GM12878 (cell line): ENCODE measurements around a stretch of chr5.

- RAMPAGE, long total RNA: no peak
- RRBS, 2 experiments: no CpG with 5 or more reads among the region's 23 CpGs
CAGE:
- cytosol, long polyA minus RNA: no peak
- cytosol, long polyA plus RNA: no peak
- long polyA plus RNA: no peak
- nucleolus, long total RNA: no peak
- nucleus, long polyA plus RNA: no peak
- nucleus, long total RNA: no peak
These were observed 820 bp upstream of the FBXW11 start for GRCh38 chr5:172007151-172007765.

GRCh38 chr5:172133313-172133799, 54.7 kb downstream of the STK10 start:
- RAMPAGE, long total RNA: no peak
- RRBS, 2 experiments: no CpG with 5 or more reads among the region's 8 CpGs
CAGE:
- cytosol, long polyA minus RNA: no peak
- cytosol, long polyA plus RNA: no peak
- long polyA plus RNA: no peak
- nucleolus, long total RNA: no peak
- nucleus, long polyA plus RNA: no peak
- nucleus, long total RNA: no peak

GRCh38 chr5:172145694-172146830, 42.0 kb downstream of the STK10 start:
- RAMPAGE, long total RNA: no peak
- RRBS, 2 experiments: no CpG with 5 or more reads among the region's 22 CpGs
CAGE:
- cytosol, long polyA minus RNA: no peak
- cytosol, long polyA plus RNA: no peak
- long polyA plus RNA: no peak
- nucleolus, long total RNA: no peak
- nucleus, long polyA plus RNA: no peak
- nucleus, long total RNA: no peak

GRCh38 chr5:172147576-172148374, 40.2 kb downstream of the STK10 start:
- RAMPAGE, long total RNA: no peak
- RRBS, 2 experiments: no CpG with 5 or more reads among the region's 16 CpGs
CAGE:
- cytosol, long polyA minus RNA: no peak
- cytosol, long polyA plus RNA: no peak
- long polyA plus RNA: no peak
- nucleolus, long total RNA: no peak
- nucleus, long polyA plus RNA: no peak
- nucleus, long total RNA: no peak

GRCh38 chr5:172168160-172169345, 19.5 kb downstream of the STK10 start:
- RAMPAGE, long total RNA: no peak
- RRBS, 2 experiments: no CpG with 5 or more reads among the region's 21 CpGs
CAGE:
- cytosol, long polyA minus RNA: no peak
- cytosol, long polyA plus RNA: no peak
- long polyA plus RNA: no peak
- nucleolus, long total RNA: no peak
- nucleus, long polyA plus RNA: no peak
- nucleus, long total RNA: no peak

DNA sequence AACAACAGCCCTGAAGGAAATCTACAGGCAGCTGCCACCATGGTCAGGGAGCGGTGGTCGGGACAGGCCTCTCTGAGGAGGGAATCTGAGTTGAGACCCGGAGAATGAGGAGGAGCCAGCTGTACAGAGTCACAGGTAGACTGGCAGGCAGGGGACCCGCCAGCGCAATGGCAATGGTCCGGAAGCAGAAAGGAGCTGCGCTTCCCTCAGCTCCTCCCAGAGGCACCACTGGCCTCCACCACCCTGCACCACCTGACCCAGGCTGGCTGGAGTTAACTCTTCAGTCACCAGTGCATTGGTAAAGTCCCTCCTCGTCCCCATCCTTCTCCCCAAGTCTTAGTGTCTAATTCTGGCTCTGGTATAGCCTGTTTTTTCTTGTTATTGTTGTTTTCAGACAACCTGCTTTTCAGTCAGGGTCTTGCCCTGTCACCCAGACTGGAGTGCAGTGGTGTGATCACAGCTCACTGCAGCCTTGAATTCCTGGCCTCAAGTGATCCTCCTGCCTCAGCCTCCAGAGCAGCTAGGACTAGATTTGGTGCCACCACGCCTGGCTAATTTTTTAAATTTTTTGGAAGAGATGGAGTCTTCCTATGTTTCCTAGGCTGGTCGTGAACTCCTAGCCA, 13.3 kb downstream of the STK10 start:
- RAMPAGE, long total RNA: no peak
- RRBS, 2 experiments: 3 to 4% methylated on average over 4 of the region's 10 CpGs
CAGE:
- cytosol, long polyA minus RNA: no peak
- cytosol, long polyA plus RNA: no peak
- long polyA plus RNA: no peak
- nucleolus, long total RNA: no peak
- nucleus, long polyA plus RNA: no peak
- nucleus, long total RNA: no peak

- RAMPAGE, long total RNA: no peak
- RRBS, 2 experiments: no CpG with 5 or more reads among the region's 5 CpGs
CAGE:
- cytosol, long polyA minus RNA: no peak
- cytosol, long polyA plus RNA: no peak
- long polyA plus RNA: no peak
- nucleolus, long total RNA: start-site peak on the minus strand at chr5:172187146-172187163, 24 reads
- nucleus, long polyA plus RNA: no peak
- nucleus, long total RNA: no peak
These were observed 1.0 kb downstream of the STK10 start for GRCh38 chr5:172187062-172187329.

DNA sequence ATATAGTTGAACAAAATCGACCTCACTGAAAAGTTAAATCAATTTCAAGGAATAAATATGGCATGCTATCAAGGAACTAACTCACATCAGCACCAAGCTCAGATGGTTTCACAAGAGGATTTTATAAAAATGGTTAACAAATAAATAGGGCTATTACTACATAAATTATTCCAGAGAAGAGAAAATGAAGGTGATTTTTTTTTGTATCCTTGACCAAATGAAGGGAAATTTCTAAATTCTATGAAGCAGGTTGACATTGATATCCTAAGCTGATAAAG, 20.3 kb upstream of the UBTD2 start:
- RAMPAGE, long total RNA: no peak
- RRBS, 2 experiments: no CpG with 5 or more reads among the region's 1 CpG
CAGE:
- cytosol, long polyA minus RNA: no peak
- cytosol, long polyA plus RNA: no peak
- long polyA plus RNA: no peak
- nucleolus, long total RNA: no peak
- nucleus, long polyA plus RNA: no peak
- nucleus, long total RNA: no peak

DNA sequence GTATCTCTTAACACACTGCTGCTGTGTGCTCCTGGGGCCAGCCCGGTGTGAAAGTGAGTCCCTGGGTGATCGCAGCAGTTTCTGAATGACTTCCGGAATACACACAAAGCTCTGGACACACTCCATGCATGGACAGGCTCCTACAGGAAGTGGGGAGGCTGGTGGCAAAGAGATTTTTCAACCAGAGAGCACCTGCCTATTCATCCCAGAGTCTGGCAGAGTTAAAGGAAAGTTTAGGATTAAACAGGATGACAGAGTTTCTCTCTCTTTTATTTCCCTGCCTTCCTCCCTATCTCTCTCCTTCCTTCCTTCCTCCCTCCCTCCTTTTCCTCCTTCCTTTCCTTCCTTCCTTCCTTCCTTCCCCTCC, 38.5 kb upstream of the UBTD2 start:
- RAMPAGE, long total RNA: no peak
- RRBS, 2 experiments: 0% methylated on average over 2 of the region's 3 CpGs; no CpG with 5 or more reads in 1 of the 2 experiments
CAGE:
- cytosol, long polyA minus RNA: no peak
- cytosol, long polyA plus RNA: no peak
- long polyA plus RNA: no peak
- nucleolus, long total RNA: no peak
- nucleus, long polyA plus RNA: no peak
- nucleus, long total RNA: no peak

DNA sequence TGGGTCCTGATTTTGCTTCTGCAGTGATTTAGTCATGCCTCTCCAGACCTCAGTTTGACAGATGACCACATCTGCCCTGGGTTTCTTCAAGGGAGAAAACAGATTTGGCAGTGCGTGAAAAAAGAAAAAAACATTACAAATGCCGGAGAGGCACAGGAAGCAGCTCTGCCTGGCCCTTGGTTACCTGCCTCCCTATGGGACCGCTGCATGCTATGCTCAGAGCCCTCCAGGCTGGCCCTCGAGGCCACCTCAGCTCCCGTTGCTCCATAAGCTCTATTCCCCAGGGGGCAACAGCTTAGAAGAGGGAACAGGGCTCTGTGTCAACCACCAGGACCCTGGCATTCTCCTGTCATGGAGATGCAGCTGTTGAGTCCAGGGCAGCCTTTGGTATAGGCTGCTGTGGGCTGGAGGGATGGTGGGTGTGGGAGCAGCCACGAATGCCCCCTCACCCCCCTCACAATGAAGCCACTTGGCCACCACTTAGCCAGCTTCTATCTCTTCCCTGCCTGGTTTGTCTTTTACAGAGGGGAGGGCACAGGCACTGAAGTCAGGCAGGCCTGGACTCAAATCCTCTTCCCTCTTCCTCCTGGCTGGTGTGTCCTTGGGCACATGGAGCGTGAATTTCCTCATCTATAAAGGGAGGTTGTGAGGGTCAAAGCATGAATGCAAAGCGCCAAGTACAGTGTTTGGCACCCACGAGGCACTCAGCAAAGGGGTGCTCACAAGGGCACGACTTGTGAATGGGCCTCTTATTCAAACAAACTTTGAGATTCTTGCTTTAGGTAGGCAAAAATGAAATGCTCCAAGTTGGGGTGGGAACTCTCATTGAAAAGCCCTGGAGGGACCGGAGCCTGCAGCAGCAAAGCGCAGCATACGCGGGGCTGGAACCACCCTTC, 53.5 kb upstream of the UBTD2 start:
- RAMPAGE, long total RNA: no peak
- RRBS, 2 experiments: no CpG with 5 or more reads among the region's 14 CpGs
CAGE:
- cytosol, long polyA minus RNA: no peak
- cytosol, long polyA plus RNA: no peak
- long polyA plus RNA: no peak
- nucleolus, long total RNA: no peak
- nucleus, long polyA plus RNA: no peak
- nucleus, long total RNA: no peak

GRCh38 chr5:172451140-172451542, 3.2 kb downstream of the SH3PXD2B start:
- RAMPAGE, long total RNA: no peak
- RRBS, 2 experiments: no CpG with 5 or more reads among the region's 4 CpGs
CAGE:
- cytosol, long polyA minus RNA: no peak
- cytosol, long polyA plus RNA: no peak
- long polyA plus RNA: no peak
- nucleolus, long total RNA: no peak
- nucleus, long polyA plus RNA: no peak
- nucleus, long total RNA: no peak

DNA sequence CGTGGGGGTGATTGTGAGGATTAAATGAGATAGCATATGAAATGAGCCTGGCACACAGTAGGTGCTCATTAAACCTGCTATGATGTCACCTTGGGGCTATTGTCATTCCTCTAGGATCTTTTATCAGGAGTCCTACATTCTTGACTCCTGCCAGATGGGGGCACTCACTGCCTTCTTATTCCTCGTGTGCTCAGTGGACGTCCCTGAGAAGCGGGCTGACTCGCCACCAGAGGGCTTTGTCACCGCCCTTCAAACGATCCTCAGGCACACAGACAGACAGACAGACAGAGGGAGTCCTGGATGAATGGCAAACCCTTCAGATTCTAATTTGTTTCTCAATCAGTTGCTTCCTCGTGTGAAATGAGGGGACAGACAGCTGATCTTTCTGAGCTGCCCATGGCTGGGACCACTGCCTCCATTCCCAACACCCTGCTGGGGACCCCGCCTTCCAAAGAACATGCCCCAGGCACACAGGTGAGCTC, 24.7 kb upstream of the SH3PXD2B start:
- RAMPAGE, long total RNA: no peak
- RRBS, 2 experiments: no CpG with 5 or more reads among the region's 9 CpGs
CAGE:
- cytosol, long polyA minus RNA: no peak
- cytosol, long polyA plus RNA: no peak
- long polyA plus RNA: no peak
- nucleolus, long total RNA: no peak
- nucleus, long polyA plus RNA: no peak
- nucleus, long total RNA: no peak

DNA sequence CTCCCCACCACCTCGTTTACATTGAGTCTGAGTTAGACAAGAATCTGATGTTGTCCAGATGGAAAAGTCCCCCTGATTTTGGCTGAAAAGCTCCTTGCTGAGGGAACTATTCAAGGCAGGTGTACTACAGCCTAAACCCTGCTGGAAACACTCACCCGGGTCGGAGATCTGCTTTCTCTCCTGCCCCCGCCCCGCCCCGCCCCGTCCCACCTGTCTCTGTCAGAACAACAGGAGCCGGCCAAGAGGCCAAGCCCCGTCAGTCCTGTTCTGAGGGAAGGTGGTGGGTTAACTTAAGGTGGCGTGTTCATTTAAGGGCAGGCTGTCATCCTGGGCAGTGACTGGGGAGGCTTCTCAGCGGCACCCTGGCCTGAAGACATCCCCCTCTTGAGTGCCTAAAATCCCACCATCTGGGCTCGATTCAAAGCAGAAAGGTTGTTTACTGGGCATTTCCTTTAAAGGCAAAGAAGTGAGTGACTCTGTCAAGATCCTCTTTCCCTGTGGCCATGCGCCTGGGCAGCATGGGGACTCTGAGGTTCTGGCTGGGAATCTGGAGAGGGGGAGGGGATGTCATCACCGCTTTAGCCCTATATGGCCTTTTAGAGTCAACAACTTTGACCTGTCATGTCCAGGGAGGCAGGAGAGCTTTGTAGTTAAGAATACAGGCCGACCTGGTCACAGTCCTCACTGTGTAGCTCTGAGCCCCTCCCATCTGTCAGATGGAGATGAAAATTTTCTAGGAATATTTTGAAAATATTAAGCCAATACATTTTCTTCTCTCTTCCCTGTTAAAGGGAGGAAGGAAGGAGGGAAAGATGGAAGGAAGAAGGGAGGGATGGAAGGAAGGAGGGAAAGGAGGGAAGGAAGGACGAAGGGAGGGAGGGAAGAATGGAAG, 70.9 kb upstream of the NEURL1B start:
- RAMPAGE, long total RNA: no peak
- RRBS, 2 experiments: 40 to 44% methylated on average over 3 to 5 of the region's 16 CpGs
CAGE:
- cytosol, long polyA minus RNA: no peak
- cytosol, long polyA plus RNA: no peak
- long polyA plus RNA: no peak
- nucleolus, long total RNA: no peak
- nucleus, long polyA plus RNA: no peak
- nucleus, long total RNA: no peak

GRCh38 chr5:172650425-172651048, 9.5 kb downstream of the NEURL1B start:
- RAMPAGE, long total RNA: no peak
- RRBS, 2 experiments: no CpG with 5 or more reads among the region's 12 CpGs
CAGE:
- cytosol, long polyA minus RNA: no peak
- cytosol, long polyA plus RNA: no peak
- long polyA plus RNA: no peak
- nucleolus, long total RNA: no peak
- nucleus, long polyA plus RNA: no peak
- nucleus, long total RNA: no peak

- RAMPAGE, long total RNA: no peak
- RRBS, 2 experiments: no CpG with 5 or more reads among the region's 13 CpGs
CAGE:
- cytosol, long polyA minus RNA: no peak
- cytosol, long polyA plus RNA: no peak
- long polyA plus RNA: no peak
- nucleolus, long total RNA: no peak
- nucleus, long polyA plus RNA: no peak
- nucleus, long total RNA: no peak
These were observed 60.6 kb downstream of the NEURL1B start for GRCh38 chr5:172701587-172702098.

- RAMPAGE, long total RNA: no peak
- RRBS, 2 experiments: no CpG with 5 or more reads among the region's 5 CpGs
CAGE:
- cytosol, long polyA minus RNA: no peak
- cytosol, long polyA plus RNA: no peak
- long polyA plus RNA: no peak
- nucleolus, long total RNA: no peak
- nucleus, long polyA plus RNA: no peak
- nucleus, long total RNA: no peak
These were observed 51.0 kb downstream of the DUSP1 start for GRCh38 chr5:172720091-172720361.

DNA sequence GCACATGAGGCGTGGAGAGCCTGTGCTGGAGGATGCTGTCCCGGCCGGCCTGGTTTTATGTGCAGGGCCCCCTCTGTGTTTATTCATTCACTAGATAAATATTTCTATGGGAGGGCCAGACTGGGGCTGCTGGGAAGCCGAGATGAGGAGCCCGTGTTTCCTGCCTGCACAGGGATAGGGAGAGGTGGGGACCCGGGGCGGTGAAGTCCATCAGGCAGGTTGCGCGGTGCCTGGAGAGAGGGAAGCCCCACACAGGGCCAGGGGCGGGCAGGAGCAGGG, 34.9 kb downstream of the DUSP1 start:
- RAMPAGE, long total RNA: no peak
- RRBS, 2 experiments: no CpG with 5 or more reads among the region's 10 CpGs
CAGE:
- cytosol, long polyA minus RNA: no peak
- cytosol, long polyA plus RNA: no peak
- long polyA plus RNA: no peak
- nucleolus, long total RNA: no peak
- nucleus, long polyA plus RNA: no peak
- nucleus, long total RNA: no peak

DNA sequence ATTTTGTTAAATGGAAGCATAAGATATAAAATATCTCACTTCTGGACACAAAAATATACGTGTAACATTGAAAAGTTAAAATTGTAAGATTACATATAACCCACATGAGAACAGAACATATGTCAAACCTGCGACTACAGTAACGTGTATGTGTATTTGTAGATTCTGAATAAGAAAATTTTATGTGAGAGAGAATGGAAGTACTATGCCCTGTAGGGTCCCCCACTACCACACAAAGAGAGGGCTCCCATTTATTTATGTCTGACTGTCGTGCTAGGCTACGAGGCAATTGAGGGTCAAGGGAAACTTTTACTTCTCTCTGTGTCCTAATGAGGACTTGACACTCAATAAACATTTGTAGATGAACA, 33.5 kb downstream of the DUSP1 start:
- RAMPAGE, long total RNA: no peak
- RRBS, 2 experiments: no CpG with 5 or more reads among the region's 5 CpGs
CAGE:
- cytosol, long polyA minus RNA: no peak
- cytosol, long polyA plus RNA: no peak
- long polyA plus RNA: no peak
- nucleolus, long total RNA: no peak
- nucleus, long polyA plus RNA: no peak
- nucleus, long total RNA: no peak

DNA sequence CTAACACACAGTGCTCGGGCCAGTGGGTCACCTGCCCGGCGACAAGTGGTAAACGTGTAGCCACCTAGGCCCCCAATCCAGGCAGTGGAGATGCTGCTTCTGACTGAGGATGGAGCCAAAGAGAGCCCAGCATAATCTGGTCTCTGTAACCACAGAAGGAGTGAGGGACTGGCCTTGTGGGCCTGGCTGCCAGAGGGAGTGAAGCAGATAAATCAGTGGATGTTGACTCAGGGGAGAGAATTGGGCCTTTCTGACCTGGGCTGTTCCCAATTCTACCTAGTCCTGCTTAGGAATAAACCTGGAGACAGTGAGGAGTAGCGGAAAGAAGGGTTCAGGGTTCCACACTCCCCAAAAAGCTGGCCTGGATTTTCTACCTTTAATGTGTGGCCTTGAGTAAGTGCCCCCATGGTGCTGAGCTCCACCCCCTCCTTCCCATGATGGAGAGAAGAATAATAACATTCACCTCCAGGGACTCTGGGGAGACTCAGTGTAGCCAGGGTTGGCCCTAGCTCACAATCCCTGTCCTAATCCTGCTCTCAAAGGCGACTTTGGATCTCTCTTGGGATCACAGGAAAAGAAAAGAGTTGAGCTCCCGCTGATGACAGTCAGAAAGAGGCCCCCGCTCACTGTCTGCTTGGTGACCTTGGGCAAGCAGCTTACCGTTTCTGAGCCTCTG, 2.9 kb upstream of the DUSP1 start:
- RAMPAGE, long total RNA: no peak
- RRBS, 2 experiments: no CpG with 5 or more reads among the region's 9 CpGs
CAGE:
- cytosol, long polyA minus RNA: no peak
- cytosol, long polyA plus RNA: no peak
- long polyA plus RNA: no peak
- nucleolus, long total RNA: no peak
- nucleus, long polyA plus RNA: no peak
- nucleus, long total RNA: no peak

- RAMPAGE, long total RNA: no peak
- RRBS, 2 experiments: no CpG with 5 or more reads among the region's 13 CpGs
CAGE:
- cytosol, long polyA minus RNA: no peak
- cytosol, long polyA plus RNA: no peak
- long polyA plus RNA: no peak
- nucleolus, long total RNA: no peak
- nucleus, long polyA plus RNA: no peak
- nucleus, long total RNA: no peak
These were observed 34.5 kb downstream of the ERGIC1 start for GRCh38 chr5:172868333-172869223.